Zone of skin (tissue), 1 donor: Measurements from ENCODE around the gene BMPER.

GRCh38 chr7:33402441-33402906, 273.1 kb downstream of the BBS9 start:
- RRBS: no CpG with 5 or more reads among the region's 2 CpGs

- RRBS: no CpG with 5 or more reads among the region's 4 CpGs
These were observed 350.6 kb upstream of the BMPER start for GRCh38 chr7:33554672-33555185.

GRCh38 chr7:33725826-33726229, 179.5 kb upstream of the BMPER start:
- RRBS: no CpG with 5 or more reads among the region's 2 CpGs

DNA sequence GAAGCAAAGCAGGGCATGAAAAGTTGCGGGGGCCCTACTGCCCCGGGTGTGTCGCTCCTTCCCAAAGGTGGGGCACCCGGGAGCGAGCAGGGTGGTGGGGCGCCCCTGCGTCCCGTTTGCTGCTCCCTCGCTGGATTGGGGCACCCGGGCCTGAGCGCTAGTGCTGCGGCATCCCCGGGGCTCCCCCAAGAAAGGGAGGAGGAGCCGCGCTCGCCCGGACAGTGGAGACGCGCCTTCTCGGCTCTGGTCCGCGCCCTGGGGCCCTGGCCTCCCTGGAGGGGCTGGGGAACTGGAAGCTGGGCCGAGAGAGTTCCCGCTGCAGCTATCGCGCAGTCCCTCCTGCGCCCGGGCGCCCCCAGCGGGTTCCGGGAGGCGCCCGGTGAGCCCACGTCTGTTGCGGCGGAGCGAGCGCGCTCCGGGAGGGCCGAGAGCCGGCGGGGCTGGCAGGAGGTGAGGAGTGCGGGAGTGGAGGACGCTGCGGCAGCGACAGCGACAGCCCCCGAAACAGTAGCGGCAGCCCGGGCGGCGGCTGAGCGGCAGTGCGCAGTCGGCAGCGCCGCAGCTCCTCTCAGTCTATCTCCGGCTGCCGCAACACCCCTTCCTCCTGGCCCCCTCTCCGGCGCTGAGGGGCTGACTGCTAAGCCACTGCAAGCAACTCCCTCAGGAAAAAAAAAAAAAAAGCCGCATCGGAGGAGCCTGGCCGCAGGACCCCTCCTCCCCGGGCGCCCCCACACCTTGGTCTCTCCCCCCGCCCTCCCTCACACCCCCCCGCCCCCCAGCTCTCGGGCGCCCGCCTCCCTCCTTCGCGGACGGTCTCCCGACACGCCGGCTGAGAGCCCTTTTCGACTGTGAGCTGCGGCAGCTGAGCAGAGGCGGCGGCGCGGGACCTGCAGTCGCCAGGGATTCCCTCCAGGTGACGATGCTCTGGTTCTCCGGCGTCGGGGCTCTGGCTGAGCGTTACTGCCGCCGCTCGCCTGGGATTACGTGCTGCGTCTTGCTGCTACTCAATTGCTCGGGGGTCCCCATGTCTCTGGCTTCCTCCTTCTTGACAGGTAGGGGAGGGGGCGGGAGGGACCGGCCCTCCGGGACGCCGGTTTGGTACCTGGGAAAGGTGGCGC, at the start of gene BMPER:
Gene BMPER (plus strand): TSS at position 845 of the 1,118 bp plus-strand sequence.
- RRBS: 1% methylated on average over 48 of the region's 102 CpGs

DNA sequence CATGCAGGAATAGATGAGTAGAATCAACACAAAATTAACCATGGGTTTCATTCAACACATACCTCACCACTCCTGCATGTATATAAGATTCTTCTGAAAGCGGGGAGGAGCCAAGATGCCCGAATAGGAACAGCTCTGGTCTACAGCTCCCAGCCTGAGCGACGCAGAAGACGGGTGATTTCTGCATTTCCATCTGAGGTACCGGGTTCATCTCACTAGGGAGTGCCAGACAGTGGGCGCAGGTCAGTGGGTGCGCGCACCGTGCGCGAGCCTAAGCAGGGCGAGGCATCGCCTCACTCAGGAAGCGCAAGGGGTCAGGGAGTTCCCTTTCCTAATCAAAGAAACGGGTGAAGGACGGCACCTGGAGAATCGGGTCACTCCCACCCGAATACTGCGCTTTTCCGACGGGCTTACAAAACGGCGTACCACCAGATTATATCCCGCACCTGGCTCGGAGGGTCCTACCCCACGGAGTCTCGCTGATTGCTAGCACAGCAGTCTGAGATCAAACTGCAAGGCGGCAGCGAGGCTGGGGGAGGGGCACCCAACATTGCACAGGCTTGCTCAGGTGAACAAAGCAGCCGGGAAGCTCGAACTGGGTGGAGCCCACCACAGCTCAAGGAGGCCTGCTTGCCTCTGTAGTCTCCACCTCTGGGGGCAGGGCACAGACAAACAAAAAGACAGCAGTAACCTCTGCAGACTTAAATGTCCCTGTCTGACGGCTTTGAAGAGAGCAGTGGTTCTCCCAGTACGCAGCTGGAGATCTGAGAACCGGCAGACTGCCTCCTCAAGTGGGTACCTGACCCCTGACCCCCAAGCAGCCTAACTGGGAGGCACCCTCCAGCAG, 130.9 kb downstream of the DPY19L1 start:
- RRBS: no CpG with 5 or more reads among the region's 35 CpGs

- RRBS: no CpG with 5 or more reads among the region's 10 CpGs
These were observed 98.2 kb downstream of the DPY19L1 start for GRCh38 chr7:34938988-34939598.

GRCh38 chr7:35635111-35635676, 59.7 kb downstream of the HERPUD2 start:
- RRBS: no CpG with 5 or more reads among the region's 7 CpGs

- RRBS: no CpG with 5 or more reads among the region's 9 CpGs
These were observed 30.5 kb downstream of the HERPUD2 start for GRCh38 chr7:35664175-35665003.

GRCh38 chr7:35678352-35678733, 16.6 kb downstream of the HERPUD2 start:
- RRBS: no CpG with 5 or more reads among the region's 10 CpGs

DNA sequence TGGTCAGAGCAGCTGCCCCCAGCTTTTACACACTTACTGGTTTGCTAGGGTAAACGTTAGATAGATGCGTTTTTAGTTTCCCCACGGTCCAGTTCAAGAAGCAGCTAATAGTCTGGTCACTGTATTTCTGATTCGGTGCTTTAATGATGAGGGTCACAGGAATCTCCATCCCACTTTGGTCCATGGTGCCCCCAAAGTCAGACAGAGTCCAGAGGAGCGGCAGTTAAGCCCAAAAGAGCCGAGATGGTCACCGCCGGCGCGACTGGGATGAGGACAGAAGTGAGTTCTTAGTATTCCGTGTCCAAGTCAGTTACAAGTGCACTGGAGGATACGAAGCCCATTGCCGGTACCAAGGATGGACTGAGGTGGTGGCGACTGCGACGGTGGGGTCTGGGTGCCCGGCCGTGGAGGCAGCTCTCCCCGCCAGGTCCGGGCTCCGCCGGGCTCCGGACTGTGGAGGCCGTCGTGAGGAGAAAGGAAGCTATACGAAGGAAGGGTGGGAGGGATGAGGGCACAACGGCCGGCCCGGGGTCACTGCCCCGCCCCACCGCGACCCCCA, 709 bp downstream of the HERPUD2 start:
- RRBS: 2% methylated on average over 12 of the region's 32 CpGs

DNA sequence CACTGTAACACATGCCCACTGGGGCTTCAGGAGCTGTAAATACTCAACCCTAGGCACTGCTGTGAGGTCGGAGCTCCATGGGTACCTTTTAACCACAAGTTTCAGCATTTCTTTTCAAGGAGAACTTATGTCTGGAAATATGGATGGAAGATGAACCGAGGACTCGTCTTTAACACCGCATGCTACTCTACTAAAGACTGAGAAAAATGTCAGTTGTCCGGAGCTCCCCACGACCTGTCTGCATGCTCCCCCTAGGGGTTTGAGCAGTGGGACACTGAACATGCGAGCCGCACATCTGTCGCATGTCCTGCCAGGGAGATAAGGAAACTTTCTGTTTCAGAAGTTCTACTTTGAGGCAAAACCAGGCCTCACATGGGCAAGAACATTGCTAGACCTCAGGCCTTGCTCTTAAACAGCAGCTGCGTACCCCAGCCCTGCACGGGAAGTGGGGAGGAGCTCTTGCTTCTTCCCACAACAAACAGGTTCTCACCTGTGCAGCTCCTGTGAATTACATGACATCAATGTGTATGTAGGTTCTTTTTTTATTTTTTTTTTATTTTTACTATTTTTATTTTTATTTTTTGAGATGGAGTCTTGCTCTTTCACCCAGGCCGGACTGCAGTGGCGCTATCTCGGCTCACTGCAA, 30.3 kb upstream of the HERPUD2 start:
- RRBS: no CpG with 5 or more reads among the region's 14 CpGs

DNA sequence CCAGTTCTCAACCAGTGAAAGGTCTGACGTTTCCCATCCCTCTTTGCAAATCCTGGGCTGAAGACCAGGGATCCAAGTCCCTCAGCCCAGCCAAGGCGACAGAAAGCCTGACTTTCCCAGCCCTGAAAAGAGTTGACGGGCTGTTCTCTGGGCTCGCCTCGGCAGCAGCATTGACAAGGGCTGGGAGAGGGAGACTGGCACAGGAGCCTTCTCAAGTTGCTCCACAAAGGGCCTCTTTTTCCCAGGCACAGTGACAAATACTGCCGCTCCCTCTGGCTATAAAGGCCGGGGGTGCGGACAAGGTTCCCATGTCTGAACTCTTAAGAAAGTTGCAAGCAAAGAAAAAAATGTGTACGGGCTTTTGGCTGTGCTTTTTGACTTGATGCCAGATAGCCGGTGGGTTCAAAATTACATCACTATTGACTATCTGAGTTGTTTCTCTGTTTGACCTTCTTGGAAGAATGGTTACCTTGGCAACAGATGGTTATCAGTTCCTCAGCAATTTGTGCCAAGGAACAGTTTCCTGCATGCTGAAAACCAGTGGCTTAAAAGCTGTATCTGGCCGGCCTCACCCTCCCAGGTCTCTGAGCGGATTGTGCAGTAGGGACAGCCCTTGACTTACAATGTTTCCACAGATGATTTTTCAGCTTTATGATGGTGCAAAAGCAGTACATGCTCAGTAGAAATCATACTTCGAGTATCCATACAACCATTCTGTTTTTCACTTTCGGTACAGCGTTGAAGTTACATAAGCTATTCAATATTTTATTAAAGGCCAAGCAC, 115.8 kb upstream of the EEPD1 start:
- RRBS: 10% methylated on average over 3 of the region's 15 CpGs

DNA sequence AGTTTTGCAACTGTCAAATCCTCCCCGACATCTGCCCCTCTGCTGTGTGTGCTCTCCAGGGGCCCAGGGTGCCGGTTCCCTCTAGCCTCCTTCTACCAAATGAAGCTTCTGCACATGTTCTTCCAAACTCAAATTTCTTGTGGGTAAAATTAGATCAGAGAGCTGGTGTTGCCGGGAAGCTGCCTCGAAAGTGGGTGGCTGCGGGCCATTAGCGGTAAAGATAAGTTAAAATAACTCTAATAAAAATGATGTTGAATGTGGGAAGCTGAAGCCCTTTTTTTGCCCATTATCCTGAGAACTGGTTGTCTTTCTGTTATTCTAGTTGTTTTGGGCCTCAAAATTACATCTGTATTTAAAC, 37.0 kb upstream of the EEPD1 start:
- RRBS: 34% methylated on average over 2 of the region's 6 CpGs

GRCh38 chr7:36191233-36192035, 38.4 kb downstream of the EEPD1 start:
- RRBS: no CpG with 5 or more reads among the region's 11 CpGs

DNA sequence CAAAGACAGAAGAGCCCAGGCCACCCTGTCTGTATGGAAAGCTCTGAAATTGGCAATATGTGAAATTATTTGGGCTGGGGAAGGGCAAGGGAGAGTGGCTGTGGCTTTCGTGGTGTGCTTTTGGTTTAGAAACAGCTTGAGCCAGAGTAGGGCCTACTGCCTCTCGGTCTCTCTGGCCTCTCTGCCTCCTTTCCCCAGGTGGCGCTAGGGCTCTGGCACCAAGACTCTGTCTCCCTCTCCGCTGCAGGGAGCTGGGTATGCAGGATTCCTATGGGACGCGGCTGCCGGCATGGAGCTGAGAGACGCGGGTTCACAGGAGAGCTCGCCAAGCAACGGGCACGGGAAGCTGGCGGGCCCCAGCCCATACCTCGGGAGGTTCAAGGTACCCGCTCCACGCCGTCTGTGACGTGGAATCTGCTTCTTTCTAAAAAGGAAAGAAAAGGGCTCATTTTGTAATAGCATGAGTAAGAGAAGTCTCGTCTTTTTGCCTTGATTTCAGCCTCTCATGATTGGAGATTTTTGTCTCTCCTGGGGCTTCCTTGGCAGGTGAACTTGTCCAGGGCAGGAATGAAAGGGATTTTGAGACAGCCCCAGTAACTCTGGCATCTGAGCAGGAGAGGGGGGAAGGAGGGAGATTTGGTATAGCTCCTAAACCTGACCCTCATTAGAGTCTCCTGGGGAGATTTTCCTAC, 82.5 kb downstream of the MATCAP2 start:
- RRBS: no CpG with 5 or more reads among the region's 19 CpGs

DNA sequence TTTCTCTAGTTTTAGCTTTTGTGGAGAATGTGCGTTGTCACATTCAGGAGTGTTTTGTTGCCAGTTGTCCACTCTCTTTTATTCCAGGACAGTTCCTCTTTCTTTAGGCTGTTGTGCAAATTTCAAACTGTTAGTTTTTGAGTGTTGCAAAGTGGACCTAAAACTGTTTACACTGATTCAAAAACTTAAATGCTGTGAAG, 1.0 kb downstream of the ANLN start:
- RRBS: no CpG with 5 or more reads among the region's 1 CpG

DNA sequence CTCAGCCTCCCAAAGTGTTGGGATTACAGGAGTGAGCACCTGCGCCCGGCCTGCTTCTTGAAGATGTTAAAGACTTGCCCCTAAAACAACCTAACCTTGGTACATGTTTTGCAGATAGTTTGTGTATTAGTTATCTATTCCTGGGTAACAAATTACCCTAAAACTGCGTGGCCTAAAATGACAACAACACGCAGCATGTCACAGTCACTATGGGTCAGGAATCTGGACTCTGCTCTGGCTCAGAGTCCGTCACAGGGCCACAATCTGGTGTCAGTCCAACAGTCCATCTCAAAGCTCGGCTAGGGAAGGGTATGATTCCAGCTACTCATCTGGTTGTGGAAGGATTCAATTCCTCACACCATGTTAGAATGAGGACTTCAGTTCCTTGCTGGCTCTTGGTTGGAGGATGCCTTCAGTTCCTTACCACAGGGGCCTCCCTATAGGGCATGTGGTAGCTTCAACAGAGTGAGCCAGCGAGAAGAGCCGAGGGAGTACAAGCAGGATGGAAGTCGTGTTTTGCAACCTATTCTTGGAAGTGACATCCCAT, 71.2 kb downstream of the ANLN start:
- RRBS: no CpG with 5 or more reads among the region's 9 CpGs

DNA sequence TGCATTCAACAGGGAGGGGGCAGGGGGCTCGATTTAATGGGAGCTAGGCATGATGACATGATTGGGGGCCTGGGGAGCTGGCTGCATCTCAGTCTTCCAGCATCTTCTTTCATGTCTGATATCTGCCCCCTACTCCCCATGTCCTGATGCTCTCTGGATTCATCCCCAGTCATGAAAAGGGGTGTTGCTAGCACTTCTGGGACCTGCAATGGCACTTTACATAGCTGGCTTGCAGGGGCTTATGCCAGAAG, 95.0 kb downstream of the AOAH start:
- RRBS: no CpG with 5 or more reads among the region's 1 CpG

GRCh38 chr7:36780722-36781526, 56.6 kb upstream of the AOAH start:
- RRBS: no CpG with 5 or more reads among the region's 4 CpGs

- RRBS: no CpG with 5 or more reads among the region's 9 CpGs
These were observed 223.4 kb upstream of the AOAH start for GRCh38 chr7:36947425-36948335.